Hair follicular keratinocyte (primary cell): ENCODE measurements around a stretch of chr22.

GRCh38 chr22:46373948-46375067 is 38.8 kb downstream of the TRMU start:
- RAMPAGE, long total RNA: no peak

- RAMPAGE, long total RNA: no peak
These were observed 42.2 kb downstream of the TRMU start for GRCh38 chr22:46377772-46377974.

DNA sequence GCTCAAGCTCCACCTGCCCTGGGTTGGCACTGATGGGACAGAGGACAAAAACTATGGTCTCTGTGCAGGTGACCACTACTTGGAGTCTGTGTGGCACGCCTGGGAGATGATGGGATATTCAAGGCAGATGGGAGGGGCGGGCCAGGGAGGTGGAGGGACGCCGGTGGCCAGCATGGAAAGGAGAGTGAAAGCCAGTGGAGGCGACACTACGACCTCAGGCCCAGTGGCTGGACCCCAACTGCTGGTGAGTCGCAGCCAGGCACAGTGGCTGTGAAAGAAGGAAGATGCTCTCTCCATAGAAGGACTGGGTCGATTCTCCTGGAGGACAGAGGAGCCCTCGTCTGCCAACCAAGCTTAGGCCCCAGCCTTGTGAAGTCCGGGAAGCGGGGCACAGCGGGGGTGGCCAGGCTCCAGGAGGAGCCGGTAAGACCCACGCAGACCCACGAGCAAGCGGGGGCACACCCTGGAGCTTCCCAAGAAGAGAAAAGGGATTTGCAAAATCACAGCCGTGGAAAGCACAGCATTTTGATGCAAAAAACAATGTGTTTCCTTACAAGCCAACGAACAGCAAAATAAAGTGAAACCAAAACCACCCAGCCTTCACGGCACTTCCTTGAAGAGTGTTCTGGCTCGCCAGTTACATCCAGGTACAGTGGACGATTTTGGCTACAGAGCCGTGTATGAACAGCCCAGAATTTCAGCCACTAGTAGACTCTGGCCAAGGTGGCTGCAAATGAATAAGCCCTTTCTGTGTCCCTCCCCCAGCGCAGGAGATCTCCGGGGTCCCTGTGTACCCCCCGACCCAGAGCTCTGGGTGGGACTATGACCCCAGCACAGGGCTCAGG is 96.8 kb downstream of the TRMU start:
- RAMPAGE, long total RNA: no peak

- RAMPAGE, long total RNA: no peak
These were observed 6.7 kb downstream of the CELSR1 start for GRCh38 chr22:46530588-46531266.

- RAMPAGE, long total RNA: no peak
These were observed 1.8 kb upstream of the CELSR1 start for GRCh38 chr22:46539172-46539638.

GRCh38 chr22:46584602-46585110 is 35.5 kb upstream of the GRAMD4 start:
- RAMPAGE, long total RNA: no peak

GRCh38 chr22:46602098-46602574 is 18.1 kb upstream of the GRAMD4 start:
- RAMPAGE, long total RNA: no peak

DNA sequence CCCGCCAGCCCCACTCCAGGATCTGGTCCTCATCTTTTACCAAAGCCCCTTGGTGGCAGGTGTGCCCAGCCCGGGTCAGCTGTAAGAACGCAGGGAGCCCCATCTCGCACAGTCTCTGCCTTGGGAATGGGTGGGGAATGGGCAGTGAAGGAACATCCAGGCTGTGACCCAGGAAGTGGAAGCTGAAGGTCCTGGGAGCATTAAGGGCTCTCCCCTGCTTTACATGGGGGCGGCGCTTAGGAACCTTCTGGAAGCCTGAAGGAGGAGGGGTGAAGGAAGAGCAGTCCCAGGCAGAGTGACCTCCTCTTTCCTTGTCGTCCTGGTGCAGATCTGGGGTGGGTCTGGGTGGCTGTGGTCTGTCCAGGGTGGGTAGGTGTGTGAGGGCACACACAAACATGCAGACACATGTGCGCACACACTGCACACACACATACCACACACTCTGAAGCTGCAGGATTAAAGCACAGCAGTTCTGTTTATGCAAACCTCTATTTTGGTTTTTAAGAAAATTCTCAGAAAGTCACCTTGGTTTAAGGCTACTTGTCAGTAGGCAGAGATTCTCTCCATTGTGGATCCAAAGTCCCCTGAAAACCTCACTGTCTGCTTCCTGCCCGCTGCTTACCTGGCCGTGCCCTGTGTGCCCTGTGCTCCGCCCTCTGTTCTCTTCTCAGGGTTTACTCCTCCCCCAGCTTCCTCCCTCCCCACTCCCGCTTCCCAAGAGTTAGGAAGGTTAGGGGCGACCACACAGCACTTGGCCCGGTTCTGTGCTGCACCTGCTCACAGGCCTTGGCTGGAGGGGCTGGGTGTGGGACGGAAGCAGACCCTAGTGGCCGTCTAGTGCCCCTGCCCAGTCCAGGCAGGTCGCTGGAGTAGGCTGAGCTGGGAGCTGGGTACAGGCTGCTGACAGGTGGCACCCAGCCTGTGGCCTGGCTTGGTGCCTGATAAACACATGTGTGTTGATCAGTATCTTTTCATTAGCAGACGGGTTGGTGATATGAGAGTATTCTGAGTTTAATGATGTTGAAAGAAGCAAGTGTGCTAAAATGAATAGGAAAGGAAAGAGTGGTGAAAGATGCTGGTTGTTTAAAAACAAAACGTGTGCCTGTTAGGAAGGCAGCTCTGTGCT is 40.3 kb downstream of the GRAMD4 start:
- RAMPAGE, long total RNA: no peak

DNA sequence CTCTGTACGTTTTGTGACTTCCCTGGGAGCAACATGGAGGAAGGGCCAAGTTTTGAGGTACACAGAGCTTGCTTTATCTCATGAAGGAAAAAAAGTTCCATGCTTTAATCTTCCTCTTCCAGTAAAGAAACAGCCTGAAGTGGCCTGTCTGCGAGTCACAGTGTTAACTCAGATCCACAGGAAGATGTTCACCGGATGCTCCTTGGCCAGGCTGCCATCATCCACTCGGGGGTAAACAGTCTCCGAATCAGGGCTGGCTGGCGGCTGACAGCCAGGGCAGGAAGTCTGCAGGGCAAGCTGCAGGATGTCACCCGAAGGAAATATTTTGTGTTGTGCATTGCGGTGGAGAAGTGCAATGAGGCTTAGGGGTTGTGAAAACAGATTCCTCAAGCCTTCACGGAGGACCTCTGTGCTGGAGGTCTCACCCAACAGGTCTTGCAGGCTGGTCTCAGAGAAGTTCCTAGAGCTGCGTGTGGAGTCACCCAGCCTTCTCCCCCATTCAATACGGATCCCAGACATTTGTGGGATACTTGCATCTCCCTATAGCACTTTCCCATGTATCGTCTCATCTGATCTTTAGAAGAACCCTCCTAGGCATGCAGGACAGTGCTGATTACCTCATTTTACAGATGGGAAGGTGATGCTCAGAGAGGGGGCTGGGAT is 11.3 kb upstream of the CERK start:
- RAMPAGE, long total RNA: no peak

GRCh38 chr22:46749879-46750852 is 12.1 kb upstream of the CERK start:
- RAMPAGE, long total RNA: no peak

DNA sequence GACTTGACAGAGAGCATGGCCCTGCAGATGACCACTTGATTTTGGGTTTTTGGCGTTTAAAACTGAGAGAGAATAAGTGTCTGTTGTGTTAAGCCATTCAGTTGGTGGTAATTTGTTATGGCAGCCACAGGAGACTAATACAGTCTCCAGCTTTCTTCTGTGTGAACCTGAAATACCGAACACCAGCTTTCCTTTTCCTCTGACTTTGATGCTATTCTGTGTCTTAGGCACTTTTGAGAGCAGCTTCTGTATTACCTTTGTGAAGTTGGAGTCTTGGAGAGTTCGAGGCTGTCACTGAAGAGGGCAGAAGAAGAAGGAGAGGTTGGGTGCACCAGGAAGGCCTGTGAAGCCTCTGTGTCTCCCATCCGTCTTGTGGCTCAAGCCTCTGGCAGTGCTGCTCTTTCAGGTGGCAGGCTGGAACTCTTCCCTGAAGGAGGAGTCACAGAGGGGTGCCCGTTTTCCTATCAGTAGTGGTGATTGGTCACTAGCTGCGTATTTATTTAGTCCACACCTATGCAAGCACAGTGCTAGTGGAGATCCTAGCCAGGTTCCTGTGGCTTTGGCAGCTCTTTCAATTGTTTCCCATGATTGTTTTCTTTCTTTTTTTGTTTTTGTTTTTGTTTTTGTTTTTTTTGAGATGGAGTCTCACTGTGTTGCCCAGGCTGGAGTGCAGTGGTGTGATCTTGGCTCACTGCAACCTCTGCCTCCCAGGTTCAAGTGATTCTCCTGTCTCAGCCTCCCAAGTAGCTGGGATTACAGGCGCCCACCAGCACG is 2.6 kb downstream of the TBC1D22A start:
- RAMPAGE, long total RNA: no peak

DNA sequence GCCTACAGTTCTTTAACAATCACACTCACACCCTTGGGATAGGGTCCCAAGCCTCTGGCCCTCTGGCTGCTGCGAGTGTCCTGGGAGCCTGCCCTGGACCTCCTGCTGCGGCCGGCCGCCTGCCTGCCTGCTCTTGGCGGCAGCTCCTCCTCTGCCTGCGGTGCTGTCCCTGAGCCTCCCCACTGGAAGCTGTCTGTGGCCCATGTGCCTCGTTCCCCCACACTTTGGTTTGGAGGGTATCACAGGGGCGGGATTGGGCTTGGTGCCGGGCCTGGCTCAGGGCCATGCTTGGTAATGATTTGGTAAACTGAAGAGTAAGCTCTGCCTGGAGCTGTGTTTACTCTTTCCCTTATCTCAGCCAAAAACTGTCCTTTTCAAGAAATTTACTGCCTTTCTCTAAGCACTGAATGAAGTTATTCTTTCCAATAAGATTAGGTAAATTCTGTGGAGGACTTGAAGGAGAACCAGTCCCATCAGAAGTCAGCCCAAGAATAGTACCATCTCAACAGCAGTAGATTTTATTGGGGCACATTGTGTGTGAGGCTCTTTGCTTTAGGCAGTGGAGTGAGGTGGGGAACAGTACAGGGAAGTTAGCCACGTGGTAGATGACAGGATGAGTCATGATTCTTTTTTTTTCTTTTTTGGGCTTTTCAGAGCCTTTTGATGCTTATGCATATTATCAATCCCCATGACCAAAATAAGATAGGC is 53.7 kb downstream of the TBC1D22A start:
- RAMPAGE, long total RNA: no peak

DNA sequence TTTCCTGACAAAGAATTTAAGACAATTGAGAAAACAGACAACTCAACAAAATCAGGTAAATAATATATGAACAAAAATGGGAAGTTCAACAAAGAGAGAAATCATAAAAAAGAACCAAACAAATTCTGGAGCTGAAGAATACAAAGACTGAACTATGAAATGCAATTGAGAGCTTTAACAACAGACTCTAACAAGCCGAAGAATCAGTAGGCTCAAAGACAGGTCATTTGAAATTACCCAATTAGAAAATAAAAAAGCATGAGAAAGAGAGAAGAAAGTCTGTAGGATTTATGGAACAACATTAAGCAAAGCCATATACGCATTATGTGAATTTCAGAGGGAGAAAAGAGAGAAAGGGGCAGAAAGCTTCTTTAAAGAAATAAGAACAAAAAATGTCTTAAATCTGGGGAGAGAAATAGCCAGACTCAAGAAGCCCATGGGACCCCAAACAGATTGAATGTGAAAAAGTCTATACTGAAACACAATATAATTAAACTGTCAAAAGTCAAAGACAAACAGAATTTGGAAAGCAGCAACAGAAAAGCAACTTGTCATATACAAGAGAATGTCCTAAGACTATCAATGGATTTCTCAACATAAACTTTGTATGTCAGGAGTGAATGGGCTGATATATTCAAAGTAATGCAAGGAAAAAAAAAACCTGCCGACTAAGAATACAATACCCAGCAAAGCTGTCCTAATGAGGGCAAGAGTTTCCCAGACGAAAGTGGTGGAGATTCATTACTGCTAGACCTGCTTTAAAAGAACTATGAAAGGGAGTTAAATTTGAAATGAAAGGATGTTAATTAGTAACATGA is 73.1 kb downstream of the TBC1D22A start:
- RAMPAGE, long total RNA: no peak

DNA sequence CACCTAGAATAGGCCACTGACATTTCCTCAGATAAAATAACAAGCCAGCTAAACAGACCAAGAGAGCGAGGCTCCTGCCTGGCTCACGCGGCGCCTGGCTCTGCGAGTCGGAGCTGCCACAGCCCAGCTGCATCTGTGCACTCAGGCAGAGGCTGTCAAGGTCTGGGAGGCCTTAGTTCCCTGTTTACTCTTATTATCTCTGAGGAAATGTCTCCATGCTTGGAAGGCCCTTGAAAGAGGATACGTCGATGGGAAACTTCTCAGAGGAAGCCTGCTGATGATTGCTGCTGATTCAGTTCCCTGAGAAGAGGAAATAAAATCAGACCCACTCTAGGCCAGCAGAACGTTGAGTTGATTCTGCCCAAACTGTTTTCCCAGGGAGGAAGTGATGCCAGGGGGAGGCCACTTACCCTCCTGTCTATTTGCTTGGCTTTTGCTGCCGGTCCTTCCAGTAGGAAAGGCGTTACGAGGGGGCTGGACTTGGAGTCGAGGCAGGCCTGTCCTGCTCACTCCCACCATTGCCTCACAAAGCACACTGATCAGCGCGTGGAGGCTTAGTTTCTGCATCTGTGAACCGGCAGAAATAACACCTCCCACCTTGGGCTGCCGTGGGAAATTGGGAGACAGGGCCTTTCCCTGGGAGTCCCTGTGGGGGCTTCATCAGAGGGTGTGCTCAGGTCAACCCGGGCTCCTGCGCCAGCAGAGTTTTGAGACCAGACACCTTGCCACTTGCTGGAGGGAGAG is 208.9 kb downstream of the TBC1D22A start:
- RAMPAGE, long total RNA: no peak

DNA sequence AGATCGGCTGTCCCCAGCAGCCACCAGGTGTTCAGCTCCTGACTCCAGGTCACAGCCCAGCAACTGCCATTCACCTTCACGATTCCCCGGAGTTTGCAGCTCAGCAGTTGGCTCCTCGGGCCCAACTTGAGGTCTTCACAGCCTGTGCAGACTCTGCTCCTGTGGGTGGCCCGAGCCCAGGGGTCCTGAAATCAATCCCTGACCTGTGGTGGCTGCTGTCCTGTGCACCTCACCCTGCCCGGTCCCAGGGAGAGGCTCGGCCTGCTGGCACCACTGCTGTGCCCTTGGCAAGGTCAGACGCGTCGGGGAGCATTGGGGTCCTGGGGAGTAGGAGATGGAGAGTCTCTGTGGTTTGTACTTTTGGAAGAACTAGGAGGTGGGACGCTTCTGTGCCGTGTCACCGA is 414.4 kb downstream of the TBC1D22A start:
- RAMPAGE, long total RNA: no peak

GRCh38 chr22:47200132-47200687 is 437.8 kb downstream of the TBC1D22A start:
- RAMPAGE, long total RNA: no peak

DNA sequence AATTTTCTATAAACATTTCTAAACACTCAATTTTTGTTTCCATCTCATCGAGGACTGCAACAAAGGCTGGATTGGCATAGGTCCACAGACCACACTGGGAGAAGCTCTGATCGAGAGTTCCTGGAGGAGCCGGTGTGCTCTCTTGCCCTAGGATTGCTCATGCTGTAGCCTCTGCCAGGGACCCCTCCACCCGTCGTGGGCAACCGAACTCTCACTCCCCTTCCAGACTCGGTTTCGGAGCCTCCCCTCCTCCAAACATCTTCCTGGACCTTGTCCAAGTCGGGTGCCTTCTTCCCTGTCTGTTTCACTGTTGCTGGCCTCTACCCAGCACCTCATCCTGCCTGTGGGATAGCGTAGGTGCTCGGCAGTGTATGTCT is 770.1 kb upstream of the TAFA5 start:
- RAMPAGE, long total RNA: no peak

DNA sequence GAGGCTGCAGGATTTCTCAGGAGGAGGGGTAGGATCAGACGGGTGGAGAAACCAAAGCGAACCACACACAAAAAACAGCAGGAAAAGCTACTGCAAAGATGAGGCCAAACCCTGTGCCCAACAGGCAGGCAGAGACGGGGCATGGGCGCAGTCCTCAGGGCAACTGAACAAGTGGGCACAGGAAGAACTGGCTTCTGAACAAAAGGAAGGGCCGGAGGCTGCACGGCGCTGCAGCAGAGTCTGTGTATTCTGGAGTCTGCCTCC is 701.0 kb upstream of the TAFA5 start:
- RAMPAGE, long total RNA: no peak

- RAMPAGE, long total RNA: no peak
These were observed 398.9 kb upstream of the TAFA5 start for GRCh38 chr22:48090530-48090853.

DNA sequence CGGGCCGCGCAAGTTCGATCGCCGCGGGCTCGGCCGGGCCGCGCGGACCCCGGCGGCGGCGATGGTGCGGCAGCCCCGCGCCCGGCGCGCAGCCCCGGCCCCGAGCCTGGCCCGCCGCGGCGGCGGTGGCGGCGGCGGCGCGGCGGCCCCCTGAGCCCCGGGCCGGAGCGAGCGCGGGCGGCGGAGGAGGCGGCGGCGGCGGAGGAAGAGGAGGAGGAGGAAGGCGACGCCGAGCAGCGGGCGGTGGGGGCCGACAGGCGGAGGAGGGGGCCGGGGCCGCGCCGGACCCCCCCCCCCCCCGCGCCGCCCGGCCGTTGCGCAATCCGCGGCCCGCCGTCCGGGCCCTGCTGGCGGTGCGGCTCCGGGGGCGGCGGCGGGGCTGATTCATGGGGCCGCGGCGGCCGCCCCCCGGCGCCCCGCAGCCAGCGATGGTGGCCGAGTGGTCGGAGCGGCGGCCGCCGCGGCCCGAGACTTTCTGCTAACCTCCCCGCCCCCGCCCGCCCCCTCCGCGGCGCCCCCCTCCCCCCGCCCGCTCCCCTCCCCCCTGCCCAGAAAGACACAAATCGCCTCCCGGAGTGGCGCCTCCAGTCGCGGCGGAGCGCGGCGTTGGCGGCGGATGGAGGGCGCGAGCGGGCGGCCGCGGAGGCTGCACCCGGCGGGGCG is 86.5 kb downstream of the TAFA5 start:
- RAMPAGE, long total RNA: no peak